ENCODE results near the genes PITX1, SLC25A48 and IL9.

DNA sequence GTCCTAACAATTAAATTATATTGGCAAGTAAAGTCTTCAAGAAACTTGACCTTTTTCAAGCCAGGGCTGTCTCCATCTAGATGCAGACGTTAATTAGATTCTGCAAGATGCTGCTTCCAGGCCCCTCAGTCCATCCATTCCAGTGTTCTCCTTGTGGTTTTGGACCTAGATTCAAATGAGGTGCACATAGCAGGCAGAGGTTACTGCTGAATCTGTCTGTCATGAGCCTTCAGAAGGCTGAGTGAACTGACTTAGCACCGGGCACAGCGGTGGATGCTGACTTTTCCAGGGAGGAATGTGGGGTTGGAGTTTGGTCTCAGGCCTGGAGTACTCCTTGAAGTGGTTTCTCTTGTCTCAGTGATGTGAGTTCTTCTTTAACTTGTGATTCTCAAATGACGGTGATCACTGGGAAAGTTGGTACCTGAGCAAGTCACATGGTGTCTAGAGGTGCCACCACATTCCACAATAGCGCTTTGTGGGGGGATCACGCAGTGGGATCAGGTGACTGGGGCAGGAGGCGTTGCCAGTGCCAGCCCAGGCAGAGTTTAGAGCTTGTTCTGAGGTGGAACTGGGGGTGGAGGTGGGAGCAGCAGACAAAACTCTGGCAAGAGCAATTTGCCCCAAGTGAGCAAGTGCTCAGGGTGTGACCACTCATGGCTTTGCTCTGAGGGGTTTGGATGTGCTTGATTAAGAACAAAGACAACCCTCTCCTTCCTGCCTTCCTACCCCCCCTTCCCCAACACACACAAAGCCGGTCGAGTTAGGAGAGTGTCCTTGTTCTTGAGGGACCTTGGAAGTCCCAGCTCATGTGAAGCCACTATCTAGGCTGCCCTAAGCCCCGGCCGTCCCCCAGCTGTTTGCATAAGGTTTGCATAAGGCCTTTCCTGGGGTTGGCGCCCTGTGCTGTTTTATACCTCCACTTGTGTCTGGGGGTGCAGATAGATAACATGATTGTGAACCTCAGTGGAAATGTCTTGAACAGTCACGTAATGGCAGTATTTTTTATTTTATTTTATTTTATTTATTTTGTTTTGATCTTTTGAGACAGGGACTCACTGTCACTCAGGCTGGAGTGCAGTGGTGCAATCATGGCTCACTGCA is 25.1 kb downstream of the JADE2 start:
- PRO-cap, 8 experiments, result peak in 1 of 8 experiments; most common plus-strand start position 552 of the sequence (in 1)

DNA sequence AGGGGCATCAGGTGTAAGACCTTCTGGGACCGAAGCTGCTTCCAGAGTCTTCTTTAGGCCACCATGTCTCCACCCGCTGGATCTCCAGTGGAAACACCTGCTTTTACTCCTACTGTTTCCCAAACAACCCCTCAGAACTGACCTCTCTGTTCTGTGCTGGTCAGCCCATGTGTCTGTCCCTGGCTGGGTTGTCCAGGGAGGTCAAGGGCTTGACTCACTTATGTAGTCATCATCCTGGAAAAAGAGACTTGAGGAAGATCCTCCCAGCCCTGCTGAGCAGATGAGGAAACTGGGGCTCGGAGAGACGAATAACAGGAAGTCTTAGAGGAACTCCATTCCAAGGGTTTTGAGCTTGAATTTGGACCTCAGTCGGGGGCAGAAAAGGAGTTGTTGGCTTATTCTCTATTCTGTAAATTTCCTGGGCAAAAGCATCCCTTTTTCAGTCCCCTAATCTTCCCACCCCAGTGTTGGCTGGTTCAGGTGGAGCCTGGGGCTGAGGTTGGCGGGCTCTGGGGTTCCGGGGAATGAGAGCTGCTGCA is 42.6 kb downstream of the JADE2 start:
- PRO-cap, 8 experiments, result no peak in any of the 8 experiments

DNA sequence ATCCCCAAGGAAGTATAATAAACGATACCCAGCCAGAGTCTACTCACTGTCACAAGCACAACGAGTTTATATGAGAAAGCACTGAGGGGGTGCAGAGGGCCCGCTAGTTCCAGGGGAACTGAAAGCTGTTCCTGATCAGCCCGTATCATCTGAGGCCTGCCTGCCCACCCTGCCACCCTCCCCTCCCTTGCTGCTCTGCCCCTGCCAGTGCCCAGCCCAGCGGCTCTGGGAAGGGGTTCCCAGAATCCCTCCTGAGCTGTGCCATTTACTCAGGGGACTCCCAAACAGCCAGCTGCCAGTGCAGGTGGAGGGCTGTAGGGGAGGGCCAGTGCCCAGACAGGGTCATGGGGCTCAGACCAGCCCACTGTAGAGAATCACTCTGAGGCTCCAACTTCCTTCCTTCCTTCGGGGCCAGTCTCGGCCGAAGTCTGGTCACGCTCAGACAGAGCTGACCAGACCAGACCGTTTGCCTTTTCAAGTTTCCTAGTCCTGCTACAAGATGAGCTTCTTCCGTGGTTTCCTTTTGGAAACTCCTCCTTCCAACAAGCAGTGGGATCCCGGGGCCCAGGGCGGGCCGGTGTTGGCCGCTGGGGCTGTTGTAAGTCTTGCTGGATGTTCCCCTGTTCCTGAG is 52.7 kb downstream of the SAR1B start:
- PRO-cap, 8 experiments, result no peak in any of the 8 experiments

- PRO-cap, 8 experiments, result peak in 3 of 8 experiments; most common plus-strand start chr5:134964532 (in 1); most common minus-strand start chr5:134964475 (in 3)
Measured at GRCh38 chr5:134964173-134965114, 3.3 kb upstream of the CATSPER3 start.

DNA sequence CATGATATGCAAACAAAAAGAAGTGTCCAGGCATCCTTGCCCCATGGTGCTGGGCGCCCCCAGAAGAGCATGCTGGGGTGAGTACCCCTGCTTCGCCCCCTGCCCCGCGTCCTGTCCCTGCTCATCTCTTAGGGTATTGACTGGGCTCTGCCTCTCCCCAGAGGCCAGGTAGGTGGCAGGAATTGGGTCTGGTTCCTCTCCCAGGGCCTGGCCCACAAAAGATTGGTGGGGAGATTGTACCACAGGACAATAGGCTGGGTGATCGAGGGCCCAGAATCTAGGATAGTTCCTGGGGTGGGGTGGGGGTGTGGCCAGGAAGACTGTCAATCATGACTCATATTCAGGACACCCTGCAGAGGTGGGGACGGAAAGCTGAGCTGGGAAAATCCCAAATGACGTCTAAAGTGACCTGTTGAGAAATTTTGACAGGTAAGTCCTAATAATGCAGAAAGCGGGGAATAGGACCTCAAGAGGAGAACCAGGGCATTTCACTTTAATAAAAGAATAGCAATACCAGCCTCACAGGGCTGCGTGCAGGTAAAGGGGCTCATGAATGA is 8.9 kb downstream of the PITX1 start:
- PRO-cap, 8 experiments, result no peak in any of the 8 experiments

DNA sequence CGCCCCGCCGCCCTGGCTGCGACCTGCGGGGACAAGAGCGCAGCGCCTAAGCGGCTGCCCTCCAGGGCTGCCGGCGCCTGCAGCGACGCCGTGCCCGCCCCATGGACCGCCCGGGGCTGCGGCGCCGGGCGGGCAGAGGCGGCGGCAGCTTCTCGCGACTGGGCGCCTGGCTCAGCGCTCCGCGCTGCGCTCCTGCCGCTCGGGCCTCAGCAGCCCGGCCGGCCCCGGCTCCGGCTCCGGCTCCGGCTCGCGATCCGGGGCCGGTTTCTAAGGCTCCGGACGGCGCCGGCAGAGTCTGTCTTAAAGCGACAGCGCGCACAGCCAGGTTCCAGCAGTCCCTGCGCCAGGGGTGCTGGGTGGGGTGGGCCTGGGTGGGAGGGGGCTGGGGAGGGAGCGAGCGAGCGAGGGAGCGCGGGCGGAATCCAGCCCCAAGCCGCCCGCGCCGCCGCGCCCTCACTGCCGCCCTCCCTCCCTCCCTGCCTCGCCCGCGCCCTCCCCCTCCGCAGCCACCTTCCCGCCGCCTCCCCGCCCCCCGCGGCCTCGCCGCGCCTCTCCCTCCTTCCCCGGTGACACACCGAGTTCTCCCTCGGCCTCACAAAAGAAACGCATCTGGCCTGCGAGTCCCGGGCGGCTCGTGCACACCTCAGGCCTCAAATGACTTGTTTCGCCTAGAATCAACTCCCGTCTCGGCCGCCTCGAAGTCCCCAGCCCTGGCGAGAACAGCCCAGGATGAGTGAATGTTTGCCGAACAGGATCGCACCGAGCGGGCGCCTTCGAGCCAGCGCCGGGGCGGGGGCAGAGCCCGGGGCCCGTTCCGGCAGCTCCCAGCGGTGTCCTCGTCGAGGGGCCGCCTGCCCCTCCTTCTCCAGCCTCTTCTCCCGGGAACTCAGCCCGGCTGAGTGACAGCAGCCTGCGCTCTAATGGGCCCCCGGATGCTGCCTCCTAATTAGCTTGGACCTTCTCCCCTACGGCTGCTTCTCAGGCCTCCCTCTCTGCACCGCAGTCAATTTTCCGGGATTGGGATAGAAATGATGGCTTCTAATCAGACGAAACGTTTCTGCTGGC is at the start of gene PITX1:
TSS of gene PITX1 (minus strand) at position 302 of the 1,065 bp plus-strand sequence.
- PRO-cap, 8 experiments, result no peak in any of the 8 experiments

GRCh38 chr5:135039631-135040379 is 5.8 kb upstream of the PITX1 start:
- PRO-cap, 8 experiments, result no peak in any of the 8 experiments

- PRO-cap, 8 experiments, result peak in 1 of 8 experiments; most common minus-strand start chr5:135113857 (in 1)
Measured at GRCh38 chr5:135113633-135114002, 79.6 kb upstream of the PITX1 start.

DNA sequence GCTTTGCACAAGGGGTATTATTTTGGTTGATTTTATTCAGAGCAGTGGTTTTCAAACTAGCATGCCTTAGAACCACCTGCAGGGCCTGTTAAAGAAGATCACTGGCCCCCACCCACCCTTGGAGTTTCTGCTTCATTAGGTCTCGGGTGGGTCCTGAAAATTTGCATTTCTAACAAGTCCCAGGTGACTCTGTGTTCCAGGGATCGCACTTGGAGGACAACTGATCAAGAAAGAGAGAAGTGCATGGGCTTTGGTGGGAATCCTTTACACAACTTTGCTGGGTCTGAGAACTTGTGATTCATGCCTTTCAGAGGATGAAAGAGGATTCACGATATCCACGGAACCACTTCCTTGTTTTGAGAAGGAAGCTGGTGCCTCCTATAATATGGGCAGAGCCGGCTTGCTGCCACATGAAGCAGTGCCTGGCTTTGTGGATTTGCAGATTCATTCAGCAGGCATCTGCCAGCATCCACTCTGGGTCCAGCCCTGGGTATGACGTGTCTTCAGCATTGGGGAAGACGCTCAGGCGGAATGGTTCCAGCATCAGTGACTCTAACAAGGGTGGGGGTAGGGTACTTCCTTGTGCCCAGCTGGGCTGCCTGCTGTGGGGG is 106.6 kb upstream of the PITX1 start:
- PRO-cap, 8 experiments, result no peak in any of the 8 experiments

GRCh38 chr5:135191044-135191883 is 157.2 kb upstream of the PITX1 start:
- PRO-cap, 8 experiments, result no peak in any of the 8 experiments

GRCh38 chr5:135368266-135369088 is 30.6 kb downstream of the MACROH2A1 start:
- PRO-cap, 8 experiments, result peak in 1 of 8 experiments; most common minus-strand start chr5:135368755 (in 1)

GRCh38 chr5:135372548-135373543 is 26.2 kb downstream of the MACROH2A1 start:
- PRO-cap, 8 experiments, result peak in 5 of 8 experiments; most common minus-strand start chr5:135372883 (in 5)

DNA sequence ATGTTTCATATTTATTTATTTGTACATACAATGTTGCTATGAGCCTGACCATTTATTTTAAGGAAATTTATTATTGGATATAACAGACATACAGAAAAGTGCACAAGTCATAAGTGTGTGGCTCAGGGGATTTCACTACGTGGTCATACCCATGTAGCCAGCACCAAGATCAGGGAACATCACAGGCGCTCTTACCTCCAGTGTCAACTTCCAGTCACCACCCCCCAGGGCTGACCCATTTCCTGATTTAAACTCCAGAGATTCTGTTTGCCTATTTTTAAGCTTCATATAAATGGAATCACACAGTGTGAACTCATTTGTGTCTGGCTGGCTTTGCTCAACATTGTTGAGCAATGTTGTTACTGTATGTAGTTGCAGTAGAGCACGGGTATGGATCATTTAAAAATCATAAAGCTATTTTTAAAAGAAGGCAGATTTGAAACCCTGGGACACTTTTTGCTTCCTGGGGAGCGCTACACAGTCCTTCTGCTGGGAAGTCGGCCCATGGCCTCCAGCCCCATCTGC is 13.6 kb downstream of the DCANP1 start:
- PRO-cap, 8 experiments, result peak in 1 of 8 experiments; most common plus-strand start position 317 of the sequence (in 1); most common minus-strand start position 168 of the sequence (in 1)

GRCh38 chr5:135834244-135834835 is at the start of gene SLC25A48:
SLC25A48 (plus strand) TSS chr5:135834663.
- PRO-cap, 8 experiments, result no peak in any of the 8 experiments

GRCh38 chr5:135895678-135896153 is at the start of gene IL9:
IL9 (minus strand) TSS chr5:135895841.
- PRO-cap, 8 experiments, result no peak in any of the 8 experiments

GRCh38 chr5:135929798-135930564 is 24.8 kb downstream of the LECT2 start:
- PRO-cap, 8 experiments, result no peak in any of the 8 experiments

- PRO-cap, 8 experiments, result no peak in any of the 8 experiments
Measured at GRCh38 chr5:135951522-135952244, 3.1 kb downstream of the LECT2 start.

GRCh38 chr5:136019323-136019804 is 9.4 kb upstream of the TGFBI start:
- PRO-cap, 8 experiments, result no peak in any of the 8 experiments

DNA sequence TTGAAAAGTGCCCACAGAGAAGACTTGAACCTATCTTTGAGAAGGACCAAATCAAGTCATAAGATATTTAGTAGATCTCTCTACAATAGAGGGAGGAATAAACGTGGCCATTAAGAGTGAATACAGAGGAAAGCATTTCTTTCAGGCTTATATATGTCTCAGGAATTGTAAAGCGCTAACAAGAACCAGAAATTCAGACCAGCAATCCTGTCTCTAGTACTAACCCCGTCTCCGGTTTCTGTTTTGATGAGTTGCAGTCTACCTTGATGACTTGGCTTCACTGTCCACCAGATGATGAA is 8.6 kb upstream of the TGFBI start:
- PRO-cap, 8 experiments, result no peak in any of the 8 experiments

DNA sequence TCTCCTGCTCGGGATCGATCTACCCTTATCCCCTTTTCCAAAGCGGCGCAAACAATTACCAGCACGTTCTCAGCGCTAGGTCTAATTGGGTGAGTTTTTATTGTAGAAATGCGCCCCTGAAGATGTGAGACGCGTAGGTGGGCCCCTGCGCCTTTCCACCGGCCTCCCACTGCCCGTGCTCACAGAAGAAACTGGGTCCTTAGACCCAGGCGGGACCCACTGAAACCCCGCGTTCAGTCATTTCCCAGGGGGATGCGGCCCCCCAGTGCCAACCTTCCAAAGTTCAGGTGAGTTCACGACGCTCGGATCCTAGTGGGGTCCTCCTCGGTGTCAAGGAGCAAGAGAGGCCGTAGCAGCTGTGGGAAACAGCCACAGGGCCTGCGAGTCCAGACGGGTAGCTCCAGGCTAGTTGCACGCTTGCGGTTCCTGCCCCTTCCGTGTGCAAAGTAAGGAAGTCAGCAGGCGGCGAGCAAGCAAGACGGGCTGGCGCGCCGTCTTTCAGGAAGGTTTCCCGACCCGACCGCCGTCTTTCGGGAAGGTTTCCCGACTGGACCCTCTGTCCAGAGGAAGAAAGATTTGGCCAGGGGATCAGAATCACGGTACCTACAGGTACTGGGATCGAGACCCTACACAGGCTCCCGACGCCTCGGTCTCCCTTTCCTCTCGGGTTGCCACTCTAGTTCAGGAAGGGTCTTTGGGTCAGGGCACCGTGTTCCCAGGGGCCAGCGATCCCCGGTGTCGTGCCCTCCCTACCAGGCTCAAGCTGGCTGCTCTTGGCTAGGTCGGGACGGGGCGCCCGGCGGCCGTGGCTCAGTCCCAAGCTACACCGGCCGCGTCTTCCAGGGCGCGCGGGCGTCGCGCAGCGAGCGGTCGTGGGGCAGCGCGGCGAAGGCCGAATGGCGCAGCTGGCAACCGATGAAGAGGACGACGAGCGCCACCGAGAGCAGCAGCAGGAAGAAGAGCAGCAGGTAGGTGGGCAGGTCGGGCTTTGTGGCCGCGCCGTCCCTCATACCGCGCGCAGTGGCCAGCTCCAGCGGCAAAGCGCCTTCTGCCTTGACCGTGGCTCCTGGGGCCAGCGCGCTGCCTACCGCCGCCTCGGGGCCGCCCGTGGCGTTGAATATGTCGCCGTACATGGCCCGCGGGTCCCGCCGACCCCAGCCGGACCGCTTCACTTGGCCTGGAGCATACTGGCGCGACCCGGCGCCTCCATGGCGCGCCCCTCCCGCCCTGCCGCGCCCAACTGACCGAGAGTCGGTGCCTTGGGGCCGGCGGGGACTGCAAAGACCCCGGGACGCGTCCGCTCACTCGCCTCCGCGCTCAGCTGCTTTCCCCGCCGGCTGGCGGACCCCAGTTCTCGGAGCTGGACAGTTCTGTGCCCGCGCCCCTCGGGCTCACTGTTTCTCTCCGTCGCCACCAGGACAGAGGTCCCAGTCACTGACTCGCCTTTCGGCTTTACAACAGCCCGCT is 1.0 kb downstream of the SMIM32 start:
- PRO-cap, 8 experiments, result no peak in any of the 8 experiments

All from peripheral blood mononuclear cell (primary cell).